RPMI7951 (cell line): ENCODE measurements around the genes H1-1, H2AC6 and H3C6.

- RAMPAGE, long total RNA = no peak
These were observed 8.9 kb downstream of the GMNN start for GRCh38 chr6:24783334-24784421.

DNA sequence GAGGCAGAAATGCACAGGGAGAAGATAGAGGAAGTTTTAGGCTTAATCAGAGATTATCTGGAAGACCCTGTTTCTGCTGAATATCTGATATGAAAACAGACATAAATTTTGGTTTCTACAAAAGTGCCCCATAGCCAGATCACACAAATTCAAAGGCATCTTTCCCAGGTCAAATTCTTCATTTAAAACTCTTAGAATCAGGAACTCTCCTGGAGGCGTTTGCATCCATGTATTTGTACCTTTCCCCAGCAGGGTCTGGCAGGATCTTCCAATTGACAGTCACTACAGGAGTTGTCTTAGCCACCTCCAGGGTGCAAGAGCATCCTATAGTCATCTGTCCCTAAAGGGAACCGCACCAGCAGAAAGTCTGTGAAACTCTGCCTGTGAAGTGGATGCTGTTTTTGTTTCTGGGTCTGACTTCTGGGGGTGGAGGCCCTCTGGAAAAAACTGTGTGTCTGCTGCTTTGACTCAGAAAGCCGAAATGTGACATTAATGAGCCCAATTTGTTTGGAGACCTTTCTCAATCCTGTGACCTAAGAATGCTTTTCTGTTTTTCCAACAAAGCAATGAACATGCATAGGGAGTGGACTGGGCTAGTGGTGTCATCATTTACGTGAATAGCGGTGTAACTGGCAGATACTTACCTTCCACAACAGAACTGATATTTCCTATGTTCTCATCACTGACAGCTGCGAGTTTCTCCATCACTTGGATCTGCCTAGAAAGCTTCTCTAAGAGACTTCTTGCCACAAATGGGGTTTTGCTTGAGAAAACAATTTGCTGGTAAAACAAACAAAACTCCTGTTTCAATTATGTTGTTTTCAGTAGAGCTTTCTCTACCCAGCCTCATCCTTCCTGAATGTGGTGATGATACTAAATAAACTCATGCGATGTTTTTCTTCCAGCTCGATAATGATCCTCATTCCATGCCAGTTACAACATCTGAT, 33.2 kb upstream of the ARMH2 start:
- RAMPAGE, long total RNA = no peak

- RAMPAGE, long total RNA = no peak
These were observed 910 bp upstream of the RIPOR2 start for GRCh38 chr6:24936451-24937289.

- RAMPAGE, long total RNA = no peak
These were observed 118.2 kb upstream of the RIPOR2 start for GRCh38 chr6:25053673-25054554.

DNA sequence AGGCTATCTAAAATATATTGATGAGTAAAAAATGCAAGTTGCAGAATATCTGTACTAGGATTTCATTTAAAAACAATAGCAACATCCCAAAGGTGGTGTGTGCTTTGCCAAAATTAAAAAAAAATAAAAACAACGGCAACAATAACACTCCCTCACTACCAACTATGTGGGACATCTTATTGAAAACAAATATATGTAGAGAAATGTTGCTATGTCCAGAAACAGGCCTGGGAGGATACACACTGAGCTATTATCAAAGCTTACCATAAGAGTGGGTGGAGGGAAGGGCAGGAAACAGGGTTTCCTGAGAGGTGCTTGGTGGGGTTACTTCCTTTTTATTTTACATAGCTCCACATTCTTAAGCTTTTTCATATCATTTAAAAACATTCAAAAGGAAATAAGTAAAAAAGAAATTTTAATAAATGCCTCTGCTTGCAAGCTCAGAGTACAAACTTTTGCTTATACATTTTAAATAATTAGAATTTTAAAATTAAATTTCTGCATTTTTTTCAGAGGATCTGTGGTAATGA, 150.0 kb upstream of the RIPOR2 start:
- RAMPAGE, long total RNA = no peak

DNA sequence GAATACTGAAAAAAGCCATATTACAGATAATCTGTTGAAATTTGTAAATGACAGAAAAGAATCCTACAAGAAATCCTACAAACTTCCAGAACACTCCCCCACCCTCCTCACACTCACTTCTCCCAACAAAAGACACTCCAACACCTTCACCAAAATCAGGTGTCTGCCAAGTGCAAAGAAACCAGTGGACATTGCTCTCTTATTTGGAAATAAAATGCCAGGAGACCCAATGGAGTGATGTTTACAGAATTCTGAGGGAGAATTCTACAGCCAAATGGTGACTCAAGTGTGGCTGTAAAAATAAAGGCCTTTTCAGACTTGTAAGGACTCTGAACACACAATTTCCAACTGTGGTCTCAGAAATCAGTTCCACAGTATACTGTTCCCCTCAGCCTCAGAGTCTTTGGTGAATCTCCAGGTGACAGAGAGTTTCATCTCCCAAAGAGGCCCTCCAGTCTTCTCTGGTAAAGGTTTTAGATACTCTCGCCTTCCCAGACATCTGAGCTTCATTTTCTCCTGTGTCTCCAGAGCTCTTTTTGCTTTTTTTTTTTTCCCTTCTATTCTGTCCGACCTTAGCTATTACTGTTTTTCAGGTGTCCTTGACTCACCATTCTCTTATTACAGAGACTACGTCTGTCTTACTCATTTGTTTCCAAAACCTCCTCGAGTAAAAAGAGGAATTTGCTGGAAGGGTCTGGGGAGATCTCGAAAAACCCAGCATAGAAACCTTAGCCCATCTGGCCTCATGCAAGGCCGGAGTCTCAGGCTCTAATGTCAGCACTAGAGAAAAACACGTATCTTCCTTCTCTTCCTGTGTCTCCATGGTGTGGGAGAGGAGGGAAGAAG, 109.4 kb upstream of the CARMIL1 start:
- RAMPAGE, long total RNA = no peak

GRCh38 chr6:25232388-25233154, 46.6 kb upstream of the CARMIL1 start:
- RAMPAGE, long total RNA = no peak

DNA sequence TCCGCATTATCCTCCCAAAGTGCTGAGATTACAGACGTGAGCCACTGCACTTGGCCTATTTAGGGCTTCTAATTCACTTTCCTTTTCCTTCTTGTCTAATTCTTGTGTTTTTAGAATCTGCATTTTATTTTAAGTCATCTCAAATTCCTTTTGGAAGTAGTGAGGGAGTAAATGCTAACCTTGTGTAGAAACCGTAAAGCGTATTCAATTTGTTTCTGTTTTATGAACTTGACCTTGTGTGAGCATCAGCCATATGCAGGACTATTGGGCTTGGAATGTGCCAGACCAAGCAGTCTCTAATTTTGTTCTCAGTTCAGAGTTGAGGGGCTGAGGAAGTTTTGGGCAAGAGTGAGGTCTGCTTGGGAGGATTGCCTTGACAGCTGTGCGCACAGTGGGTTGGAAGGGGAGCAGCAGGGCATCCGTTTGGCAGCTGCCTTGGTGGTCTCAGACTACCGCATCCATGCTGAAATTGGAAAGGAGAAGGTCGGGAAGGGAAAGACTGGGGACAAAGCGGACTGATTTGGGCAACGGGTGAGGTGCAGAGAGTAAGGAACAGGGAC, 38.7 kb downstream of the CARMIL1 start:
- RAMPAGE, long total RNA = no peak

GRCh38 chr6:25600072-25600731, 51.8 kb upstream of the SCGN start:
- RAMPAGE, long total RNA = no peak

GRCh38 chr6:25928536-25929489, 1.7 kb downstream of the SLC17A2 start:
- RAMPAGE, long total RNA = no peak

DNA sequence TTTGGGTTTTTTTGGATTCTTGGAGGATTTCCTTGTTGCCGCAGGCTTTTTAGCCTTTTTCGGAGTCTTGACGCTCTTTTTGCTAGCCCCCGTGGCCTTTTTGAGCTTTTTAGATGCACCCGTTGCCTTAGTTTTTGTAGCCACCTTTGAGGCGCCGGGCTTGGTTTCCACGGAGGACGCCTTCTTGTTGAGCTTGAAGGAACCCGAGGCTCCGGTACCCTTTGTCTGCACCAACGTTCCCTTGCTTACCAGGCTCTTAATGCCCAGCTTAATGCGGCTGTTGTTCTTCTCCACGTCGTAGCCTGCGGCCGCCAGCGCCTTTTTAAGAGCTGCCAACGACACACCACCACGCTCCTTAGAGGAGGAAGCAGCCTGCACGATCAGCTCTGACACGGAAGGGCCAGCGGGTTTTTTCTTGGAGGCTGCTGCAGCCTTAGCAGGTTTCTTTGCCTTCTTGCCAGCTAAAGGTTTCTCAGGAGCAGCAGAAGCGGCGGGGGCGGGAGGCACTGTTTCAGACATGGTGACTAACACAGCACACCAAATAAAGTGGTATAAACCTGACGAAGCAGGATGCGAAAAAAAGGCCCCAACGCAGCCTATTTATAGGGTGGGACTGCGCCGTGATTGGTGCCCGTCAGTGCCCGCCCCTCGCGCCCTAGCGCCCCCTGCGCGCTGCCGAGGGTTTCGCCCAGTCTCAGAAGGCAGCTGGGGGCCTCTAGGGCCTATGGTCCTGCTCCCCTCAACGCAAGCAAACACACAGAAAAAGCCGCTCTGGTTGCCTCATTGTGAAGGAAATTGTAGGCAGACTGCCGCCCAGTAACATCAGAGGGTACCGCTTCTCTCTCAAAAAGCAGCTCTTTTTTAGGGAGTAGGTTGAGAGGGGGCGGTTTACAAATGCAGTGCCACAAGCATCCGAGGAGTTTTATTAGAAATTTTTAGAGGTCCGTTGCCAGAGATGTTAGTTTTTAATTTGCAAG, at the start of gene H1-1:
TSS of gene H1-1 (minus strand) at position 574 of the 977 bp plus-strand sequence.
- RAMPAGE, long total RNA = start-site peak on the minus strand centred at position 400 of the sequence, 349 bp wide, 202 and 142 reads in 2 replicates

DNA sequence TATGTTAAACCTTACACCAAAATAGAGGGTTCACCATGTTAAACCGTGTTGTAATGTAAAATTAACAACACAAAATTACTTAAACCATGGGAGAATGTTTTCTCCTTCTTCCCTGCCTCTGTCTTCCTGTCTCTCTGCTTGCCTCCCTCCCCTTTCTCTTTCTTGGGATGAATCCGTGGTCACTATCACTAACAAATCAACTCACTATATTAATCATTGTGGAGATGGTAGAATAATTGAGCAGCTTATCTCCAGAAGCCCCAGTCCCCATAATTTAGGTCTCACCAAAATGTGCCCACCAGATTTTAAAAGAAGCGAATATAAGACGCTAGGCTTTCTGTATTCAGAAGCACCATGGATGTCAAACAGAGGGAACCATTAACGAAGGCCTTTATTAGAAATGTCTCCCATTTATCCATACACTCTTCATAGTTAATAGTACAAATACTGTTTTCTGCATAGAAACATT, 1.8 kb downstream of the H1-2 start:
- RAMPAGE, long total RNA = no peak

DNA sequence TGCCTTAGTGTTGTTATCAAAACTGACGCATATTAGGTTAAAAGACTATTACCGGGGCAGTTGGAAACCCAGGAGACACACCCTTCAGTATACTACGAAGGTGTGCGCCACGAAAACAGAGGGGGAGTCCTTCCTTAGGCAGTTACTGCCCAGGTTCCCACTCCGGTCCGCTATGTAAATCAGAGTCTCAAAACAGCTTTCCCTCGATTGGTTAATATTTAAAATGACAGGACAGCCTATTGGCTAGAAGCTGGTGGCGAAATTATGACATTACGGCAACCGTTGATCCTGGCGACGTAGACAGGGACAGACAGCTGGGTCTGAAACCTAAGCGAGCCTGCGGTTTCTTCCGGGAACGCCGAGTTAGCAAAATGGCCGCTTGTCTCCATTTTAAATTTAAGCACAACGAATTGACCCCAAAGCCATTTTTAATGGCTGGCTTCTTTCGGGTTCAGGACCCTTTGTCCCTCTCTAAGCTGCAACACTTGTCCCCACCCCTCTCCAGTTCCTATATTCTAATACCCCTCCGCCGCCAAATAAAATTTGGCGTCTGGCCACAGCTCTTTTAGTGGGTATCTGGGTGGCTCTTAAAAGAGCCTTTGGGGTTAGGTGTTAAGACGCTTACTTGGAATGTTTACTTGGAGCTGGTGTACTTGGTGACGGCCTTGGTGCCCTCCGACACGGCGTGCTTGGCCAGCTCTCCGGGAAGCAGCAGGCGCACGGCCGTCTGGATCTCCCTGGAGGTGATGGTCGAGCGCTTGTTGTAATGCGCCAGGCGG, 647 bp downstream of the H2BC4 start:
- RAMPAGE, long total RNA = no peak

GRCh38 chr6:26124025-26125141, at the start of gene H2AC6:
H2AC6 (plus strand) TSS chr6:26124172.
- RAMPAGE, long total RNA = no peak

DNA sequence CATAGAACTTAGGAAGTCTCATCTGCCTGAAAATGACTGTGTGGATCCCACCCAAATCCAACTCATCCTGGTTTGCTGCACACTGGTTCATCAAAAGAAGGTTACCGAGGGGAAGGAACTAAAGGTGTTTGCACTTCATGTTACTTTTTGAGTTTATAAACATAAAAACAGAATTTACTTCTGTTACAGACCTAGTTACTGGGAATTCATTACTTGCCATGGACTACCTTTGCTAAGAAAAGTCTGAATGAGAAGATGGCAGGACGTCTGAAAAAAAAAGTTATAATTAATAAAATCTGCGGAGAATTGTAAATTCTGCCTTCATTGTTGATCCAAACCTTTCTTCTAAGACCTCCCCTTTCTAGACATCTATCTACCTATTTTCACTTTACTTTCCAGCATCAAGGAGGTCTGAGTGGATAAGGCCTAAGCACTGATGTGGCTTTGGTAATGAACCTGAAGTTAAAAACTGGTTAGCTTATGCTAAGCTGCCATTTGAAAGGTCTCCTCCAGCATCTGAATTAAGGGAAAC, 12.5 kb upstream of the H2BC6 start:
- RAMPAGE, long total RNA = no peak

GRCh38 chr6:26173278-26174160, 10.0 kb upstream of the H2BC6 start:
- RAMPAGE, long total RNA = no peak

GRCh38 chr6:26195754-26196485, 1.2 kb downstream of the H3C4 start:
- RAMPAGE, long total RNA = no peak

DNA sequence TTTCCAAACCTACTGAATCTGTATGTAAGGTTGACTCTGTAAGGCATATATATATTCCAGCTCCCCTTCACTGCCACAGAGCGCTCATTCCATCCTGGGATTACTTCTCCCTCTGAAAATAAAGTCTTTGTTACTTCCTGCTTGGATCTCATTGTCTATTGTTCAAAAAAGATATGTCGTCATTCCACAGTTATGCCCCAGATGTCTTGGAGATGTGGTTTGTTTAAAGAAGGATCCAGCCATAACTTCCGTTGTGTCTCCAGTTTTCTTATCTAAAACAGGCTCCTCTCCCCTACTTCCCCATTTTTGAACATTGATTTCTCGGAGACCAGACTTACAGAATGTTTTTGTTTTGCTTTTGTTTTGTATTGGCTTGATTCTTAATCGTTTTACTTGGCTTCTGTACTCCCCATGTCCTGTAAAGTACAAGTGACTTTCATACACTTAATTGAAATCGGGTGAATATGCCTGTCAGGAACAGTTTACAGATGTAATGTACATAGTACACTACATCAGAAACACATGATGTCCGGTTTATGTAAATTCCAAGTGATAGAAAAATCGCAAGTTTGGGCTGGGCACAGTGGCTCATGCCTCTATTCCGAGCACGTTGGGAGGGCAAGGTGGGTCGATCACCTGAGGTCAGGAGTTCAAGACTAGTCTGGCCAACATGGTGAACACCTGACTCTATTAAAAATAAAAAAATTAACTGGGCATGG, 1.6 kb downstream of the H4C5 start:
- RAMPAGE, long total RNA = no peak

DNA sequence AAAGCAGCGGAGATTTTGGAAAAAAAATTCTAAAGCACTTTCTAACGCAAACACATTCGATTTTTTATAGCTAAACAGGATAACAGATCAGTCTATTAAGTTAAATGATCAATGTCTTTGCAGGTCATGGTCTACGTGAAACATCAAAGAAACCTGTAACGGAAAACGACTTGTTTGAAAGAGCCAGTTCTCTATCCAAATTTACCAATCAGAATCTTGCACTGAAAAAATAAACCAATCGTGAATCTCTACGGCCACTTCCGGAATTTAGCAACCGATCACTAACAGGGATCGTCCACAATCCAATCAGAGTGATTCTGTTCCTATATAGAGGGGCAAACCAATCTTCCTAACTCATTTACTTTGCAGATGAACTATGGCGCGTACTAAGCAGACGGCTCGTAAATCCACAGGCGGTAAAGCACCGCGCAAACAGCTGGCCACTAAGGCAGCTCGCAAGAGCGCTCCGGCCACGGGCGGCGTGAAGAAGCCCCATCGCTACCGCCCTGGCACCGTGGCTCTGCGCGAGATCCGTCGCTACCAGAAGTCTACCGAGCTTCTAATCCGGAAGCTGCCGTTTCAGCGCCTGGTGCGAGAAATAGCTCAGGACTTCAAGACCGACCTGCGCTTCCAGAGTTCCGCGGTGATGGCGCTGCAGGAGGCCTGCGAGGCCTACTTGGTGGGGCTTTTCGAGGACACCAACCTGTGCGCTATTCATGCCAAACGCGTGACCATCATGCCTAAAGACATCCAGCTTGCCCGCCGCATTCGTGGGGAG, at the start of gene H3C6:
TSS of gene H3C6 (plus strand) at position 357 of the 778 bp plus-strand sequence.
- RAMPAGE, long total RNA = no peak

DNA sequence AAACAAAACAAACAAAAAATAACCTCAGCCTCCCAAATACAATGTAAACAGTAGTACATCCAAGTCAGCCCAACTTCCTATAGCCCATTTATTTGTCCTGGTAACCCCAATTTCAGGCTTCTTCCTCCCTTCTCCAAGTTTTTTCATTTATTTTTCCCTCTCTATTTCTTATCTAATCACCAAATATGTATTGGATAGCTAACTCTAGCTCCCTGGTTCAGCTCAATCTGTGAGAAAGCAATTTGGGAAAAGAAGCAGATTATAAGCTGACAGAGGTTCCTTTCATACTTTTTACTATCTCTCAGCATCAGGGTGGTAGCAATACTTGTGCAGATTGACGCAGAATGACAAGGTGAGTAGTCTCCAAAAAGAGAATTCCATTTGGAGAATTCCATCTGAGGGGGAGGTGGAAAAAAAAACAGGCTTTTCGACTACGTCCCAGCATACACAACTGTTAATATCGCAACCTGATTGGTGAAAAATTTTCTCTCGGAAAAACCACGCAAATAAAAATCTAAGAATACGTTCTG, 2.3 kb downstream of the H1-3 start:
- RAMPAGE, long total RNA = no peak